WTC11 (cell line): Measurements from ENCODE around the gene TAF1A.

DNA sequence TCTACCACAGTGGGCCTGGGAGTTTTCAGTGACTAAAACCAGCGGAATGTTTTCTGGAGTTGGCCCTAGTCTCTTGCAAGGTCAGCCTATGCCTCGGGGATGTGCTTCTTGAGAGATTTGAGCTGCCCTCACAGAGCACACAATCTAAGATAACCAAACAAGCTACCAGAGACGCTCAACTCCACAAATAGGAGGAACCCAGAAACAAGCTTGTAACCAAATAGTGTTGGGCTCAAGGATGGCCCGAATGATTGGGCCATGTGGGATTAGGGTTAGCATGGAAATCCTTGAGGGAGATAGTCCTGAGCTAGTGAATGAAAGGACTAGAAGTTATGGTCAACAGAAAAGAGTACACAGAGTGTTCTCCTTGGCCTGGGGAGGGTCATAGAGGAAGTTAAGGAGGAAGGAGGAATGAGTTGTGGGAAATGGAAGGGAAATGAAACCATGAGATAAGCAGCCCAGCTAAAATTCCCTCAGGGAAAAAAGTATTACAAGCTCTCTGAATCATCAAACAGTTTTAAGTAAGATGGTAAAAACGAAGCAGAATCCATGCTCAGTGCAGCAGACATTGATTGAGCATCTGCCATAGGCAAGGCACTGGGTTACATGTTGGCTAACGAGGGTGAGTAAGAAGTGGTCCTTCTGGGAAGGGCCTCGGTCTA, 219.1 kb downstream of the HLX start:
- PRO-cap = no peak

- PRO-cap = no peak
Measured at GRCh38 chr1:221230617-221231040, 351.4 kb downstream of the HLX start.

DNA sequence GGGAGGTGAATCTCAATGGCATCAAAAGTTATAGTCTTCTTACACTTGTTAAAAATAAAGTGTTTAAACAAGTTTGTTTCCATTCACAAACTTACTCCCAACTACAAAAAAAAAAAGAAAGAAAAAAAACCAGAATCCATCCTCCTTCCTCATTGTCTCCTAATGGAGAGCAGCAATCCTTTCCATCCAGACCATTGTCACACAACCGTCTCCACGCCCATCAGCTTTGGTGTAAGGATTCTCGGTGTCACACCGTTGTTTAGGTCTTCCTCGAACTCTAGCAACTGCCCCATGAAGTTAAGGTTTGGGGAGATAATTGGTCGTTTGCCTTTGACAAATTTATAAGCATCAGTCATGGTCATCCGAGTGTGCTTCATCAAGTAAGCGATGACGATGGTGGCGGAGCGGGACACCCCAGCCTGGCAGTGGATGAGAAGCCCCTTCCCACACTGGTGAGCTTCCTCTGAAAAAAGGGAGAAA, 39.6 kb downstream of the DUSP10 start:
- PRO-cap = no peak

- PRO-cap = no peak
Measured at GRCh38 chr1:221710933-221711705, 30.8 kb downstream of the DUSP10 start.

DNA sequence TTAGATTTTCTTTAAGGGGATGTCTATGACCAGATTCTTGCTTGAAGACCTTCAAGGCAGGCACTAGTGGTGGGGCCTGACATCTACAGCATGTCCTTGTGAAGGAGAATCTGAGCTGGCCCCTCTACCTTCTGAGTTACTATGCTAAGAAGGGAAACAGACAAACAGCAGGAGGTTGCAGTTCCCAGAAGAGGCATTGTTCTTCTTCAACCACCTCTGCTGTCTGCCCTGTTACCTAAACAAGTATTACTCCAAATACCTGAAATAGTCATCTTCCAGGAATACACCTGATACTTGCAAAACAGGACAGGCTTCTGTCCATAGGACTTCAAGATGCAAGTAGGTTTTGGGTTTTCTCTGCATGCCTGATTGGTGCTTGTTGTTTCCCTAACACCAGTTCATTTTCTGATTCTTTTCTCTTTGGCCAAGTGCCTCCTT, 92.9 kb upstream of the DUSP10 start:
- PRO-cap = no peak

GRCh38 chr1:221971185-221971679, 229.3 kb upstream of the DUSP10 start:
- PRO-cap = bidirectional peak, plus-strand start at chr1:221971404, minus-strand start at chr1:221971247

- PRO-cap = bidirectional peak, plus-strand start at chr1:222589855, minus-strand start at chr1:222589797; bidirectional peak, plus-strand start at chr1:222590038, minus-strand start at chr1:222589906
Measured at GRCh38 chr1:222589556-222590529, at the start of gene TAF1A. Gene TAF1A, minus strand, starts transcription at chr1:222589933.

- PRO-cap = no peak
Measured at GRCh38 chr1:222817542-222818210, 2.8 kb downstream of the DISP1 start.

GRCh38 chr1:222891938-222892566, 77.2 kb downstream of the DISP1 start:
- PRO-cap = no peak

GRCh38 chr1:223141847-223142093, 1.3 kb downstream of the TLR5 start:
- PRO-cap = no peak

- PRO-cap = no peak
Measured at GRCh38 chr1:223177736-223178357, 34.8 kb upstream of the TLR5 start.

DNA sequence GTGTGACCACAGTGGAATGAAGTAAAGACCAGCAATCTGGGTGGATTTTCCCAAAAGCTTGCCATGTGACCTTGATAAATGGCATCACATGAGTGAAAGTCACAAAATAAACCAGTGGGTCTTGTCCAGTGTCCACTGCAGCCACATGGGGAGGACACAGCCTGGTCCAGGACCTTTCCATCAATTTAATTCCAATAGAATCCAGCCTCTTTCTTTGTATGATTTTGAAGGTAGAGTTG, 36.9 kb upstream of the TLR5 start:
- PRO-cap = no peak

GRCh38 chr1:223230374-223230978, 87.4 kb upstream of the TLR5 start:
- PRO-cap = no peak

GRCh38 chr1:223662948-223663450, 2.5 kb downstream of the CAPN8 start:
- PRO-cap = no peak

- PRO-cap = no peak
Measured at GRCh38 chr1:223732882-223733721, 20.8 kb downstream of the CAPN2 start.

GRCh38 chr1:223771051-223771448, 58.7 kb downstream of the CAPN2 start:
- PRO-cap = no peak

DNA sequence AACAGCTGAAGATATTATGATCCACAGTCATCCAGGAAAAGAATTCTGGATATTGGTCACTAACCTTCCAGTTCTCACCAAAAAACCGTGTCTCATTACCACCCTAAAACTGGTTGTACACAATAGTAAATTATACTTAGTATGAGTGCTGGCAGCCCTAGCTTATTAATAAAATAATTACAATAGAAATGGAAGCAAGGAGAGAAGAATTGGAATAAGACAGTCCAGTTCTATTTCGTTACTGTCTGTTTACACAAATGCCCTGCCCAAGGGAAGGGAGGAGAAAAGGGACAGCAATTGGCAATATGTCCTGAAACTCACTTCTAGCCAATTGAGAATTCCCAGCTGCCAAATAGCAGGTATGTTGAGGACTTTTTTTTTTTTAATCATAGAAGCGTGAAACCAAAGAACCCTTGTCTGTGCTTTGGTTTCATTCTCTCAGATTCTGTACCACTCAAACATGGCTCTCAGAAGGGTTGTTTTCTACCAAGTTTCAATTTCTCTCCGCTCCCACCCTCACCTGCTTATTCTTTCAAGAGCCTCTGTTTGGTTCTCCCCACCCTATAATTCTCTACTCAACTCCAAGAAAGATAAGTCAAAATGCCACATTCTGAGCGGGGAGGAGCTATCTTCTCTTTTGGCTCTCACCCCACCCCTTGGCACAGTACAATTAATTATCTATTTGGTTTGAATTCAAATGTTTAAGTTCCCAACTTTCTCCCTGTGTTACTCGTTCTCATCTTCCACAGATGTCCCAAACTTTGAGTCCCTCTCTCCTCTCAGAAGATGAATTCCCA, 3.6 kb upstream of the TP53BP2 start:
- PRO-cap = no peak

DNA sequence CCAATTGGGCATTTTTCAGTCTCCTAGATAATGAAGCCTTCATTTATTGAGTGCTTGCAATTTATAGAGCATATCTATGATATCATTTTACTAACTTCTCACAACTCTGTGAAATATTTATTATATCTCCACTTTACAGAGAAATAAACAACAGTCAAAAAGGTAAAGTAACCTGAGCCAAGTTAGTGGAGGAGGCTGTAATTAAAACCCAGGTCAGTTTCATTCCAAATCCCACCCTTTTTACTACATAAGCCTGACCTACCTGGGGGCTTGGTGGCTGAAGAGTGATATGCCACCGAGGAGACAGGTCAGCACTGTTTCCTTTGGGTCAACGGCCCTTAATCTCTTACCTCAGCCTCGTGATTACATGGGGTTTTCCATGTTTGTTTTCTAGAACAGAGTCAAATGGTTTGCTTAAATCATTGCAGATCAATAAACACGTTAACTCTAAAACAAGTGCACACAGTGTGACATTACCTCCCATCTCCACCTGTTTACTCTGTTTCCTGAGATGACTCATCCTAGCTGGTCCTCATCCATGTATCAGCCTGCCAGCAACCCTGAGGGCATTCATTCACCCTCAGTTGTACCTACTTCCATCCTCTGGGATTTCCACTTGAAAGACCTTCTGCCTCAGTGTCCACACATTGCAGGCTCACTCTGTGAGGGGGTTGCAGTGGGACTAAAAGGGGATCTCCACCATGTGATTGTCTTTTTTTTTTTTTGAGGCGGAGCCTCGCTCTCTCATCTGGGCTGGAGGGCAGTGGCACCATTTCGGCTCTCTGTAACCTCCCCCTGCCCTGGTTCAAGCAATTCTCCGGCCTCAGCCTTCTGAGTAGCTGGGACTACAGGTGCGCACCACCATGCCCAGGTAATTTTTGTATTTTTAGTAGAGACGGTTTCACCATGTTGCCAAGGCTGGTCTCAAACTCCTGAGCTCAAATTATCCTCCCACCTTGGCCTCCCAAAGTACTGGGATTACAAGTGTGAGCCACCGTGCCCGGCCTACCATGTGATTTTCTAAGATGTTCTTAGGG, 40.9 kb upstream of the TP53BP2 start:
- PRO-cap = no peak

- PRO-cap = no peak
Measured at GRCh38 chr1:224196777-224197788, 14.0 kb downstream of the DEGS1 start.

DNA sequence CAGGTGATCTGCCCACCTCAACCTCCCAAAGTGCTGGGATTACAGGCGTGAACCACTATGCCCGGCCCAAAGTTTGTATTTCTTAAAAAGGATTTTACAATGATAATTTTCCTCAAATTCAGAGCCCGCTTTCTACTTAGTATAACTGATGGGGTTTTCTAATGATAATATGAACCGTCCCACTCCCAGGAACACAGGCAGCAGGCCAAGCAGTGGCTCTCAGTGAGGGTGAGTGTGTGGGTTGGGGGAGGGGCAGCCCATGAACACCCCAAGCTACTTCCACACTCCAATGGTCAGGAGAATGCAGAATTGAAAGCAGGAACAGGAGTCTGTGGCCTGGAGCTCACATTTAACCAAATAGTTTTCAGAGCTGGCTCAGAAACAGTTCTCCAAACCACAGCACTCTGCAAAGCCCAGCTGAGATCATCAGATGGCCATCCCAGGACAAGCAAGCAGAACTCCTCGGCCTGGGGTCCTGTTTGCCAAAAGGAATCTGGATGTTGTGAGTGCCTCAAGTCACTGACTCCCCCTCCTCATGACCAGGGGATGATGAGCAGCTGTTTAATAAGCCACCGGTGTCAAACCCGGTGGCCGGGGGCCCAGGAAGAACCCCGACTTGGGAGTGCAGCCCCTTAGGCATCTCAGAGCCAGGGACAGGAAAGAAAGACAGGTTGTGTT, 20.2 kb downstream of the DEGS1 start:
- PRO-cap = no peak